ENCODE results near the gene SLC6A12.

- PRO-cap, 4 experiments = peak in 2 of 4 experiments; most common plus-strand start chr12:212585 (in 1)
- RAMPAGE, long total RNA, 4 experiments = no peak in any of the 4 experiments
Measured at GRCh38 chr12:212520-212772, 1.5 kb downstream of the SLC6A12 start.

GRCh38 chr12:213937-214494, at the start of gene SLC6A12:
SLC6A12 (minus strand) TSS chr12:214157.
- PRO-cap, 4 experiments = no peak in any of the 4 experiments
- RAMPAGE, long total RNA, 4 experiments = start-site peak on the minus strand in 2 of 4 experiments, at chr12:214032-214221 at its widest, 8 to 21 reads per replicate

- PRO-cap, 4 experiments = no peak in any of the 4 experiments
- RAMPAGE, long total RNA, 4 experiments = no peak in any of the 4 experiments
Measured at GRCh38 chr12:372110-372681, 16.9 kb downstream of the KDM5A start.

DNA sequence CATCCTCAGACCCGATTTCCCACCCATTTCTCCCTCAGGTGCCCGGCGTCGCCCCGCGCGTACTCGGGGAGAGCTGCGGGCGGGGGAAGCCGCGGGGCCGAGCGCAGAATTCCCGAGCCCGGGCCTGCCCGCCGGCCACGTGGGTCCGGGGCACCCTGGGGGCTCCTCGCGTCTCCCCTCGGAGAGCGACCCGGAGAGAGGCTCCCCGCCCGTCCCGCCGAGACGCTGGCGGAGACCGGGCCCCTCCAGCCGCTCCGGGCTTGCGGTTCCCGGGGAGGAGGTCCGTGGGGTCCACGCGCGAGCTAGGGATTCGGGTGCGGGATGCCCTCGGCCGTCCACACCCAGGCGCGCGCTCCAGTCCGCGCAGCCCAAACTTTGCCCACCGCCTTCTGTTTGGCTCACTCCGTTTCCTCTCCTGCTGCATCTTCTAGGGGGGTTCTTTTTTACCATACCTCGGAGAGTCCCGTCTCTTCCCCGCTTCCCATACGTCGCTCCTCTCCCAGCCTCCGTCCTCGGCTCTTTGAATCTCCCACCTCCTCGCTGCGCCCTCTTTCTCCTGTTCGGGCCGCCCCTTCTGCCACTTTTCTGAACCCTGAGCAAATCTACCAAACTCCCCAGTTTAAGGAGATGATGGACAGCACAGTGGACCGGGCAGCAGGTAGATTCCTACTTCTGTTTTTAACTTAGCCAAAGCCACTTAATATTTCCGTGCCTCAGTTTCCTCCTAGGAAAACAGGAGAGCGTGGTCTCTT, 1.1 kb downstream of the B4GALNT3 start:
- PRO-cap, 4 experiments = no peak in any of the 4 experiments
- RAMPAGE, long total RNA, 4 experiments = no peak in any of the 4 experiments

- PRO-cap, 4 experiments = no peak in any of the 4 experiments
- RAMPAGE, long total RNA, 4 experiments = no peak in any of the 4 experiments
Measured at GRCh38 chr12:484720-485214, 25.0 kb downstream of the B4GALNT3 start.

- PRO-cap, 4 experiments = no peak in any of the 4 experiments
- RAMPAGE, long total RNA, 4 experiments = no peak in any of the 4 experiments
Measured at GRCh38 chr12:501827-502678, 42.3 kb downstream of the B4GALNT3 start.

GRCh38 chr12:538999-539599, 79.4 kb downstream of the B4GALNT3 start:
- PRO-cap, 4 experiments = no peak in any of the 4 experiments
- RAMPAGE, long total RNA, 4 experiments = no peak in any of the 4 experiments

- PRO-cap, 4 experiments = no peak in any of the 4 experiments
- RAMPAGE, long total RNA, 4 experiments = no peak in any of the 4 experiments
Measured at GRCh38 chr12:550497-551150, 90.9 kb downstream of the B4GALNT3 start.

DNA sequence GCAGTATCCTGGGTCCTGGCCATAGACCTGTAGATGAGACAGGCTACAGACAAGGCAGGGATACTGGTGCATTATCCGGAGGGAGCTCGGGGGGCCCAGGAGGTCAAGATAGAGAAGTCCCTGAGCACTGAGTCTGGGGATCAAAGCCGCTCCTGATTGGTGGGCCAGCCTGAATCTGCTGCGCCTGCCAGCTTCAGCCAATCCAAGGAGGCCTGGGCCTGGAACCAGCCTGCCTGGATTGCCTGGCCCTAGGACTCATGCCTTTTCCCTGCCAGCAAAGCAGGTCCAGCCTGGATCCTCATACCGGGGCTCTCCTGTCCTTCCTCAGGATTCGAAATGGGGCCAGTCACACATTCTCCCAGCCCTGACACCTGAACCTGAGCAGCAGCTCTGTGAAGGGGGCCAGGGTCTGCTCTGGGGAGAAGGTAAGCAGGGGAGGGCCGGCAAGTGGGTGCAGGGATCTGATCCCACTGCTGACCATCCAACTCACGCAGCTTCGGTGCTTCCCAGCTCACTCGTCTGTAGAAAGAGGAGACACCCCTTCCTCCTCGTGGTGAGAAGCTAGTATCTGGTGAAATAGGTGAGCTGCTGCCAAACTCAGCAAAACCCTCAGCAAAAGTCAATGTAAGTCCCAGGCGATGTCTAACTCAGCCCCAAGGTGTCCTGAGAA, 81.9 kb downstream of the NINJ2 start:
- PRO-cap, 4 experiments = no peak in any of the 4 experiments
- RAMPAGE, long total RNA, 4 experiments = no peak in any of the 4 experiments

- PRO-cap, 4 experiments = peak in 3 of 4 experiments; most common plus-strand start chr12:753864 (in 1); most common minus-strand start chr12:753822 (in 1)
- RAMPAGE, long total RNA, 4 experiments = no peak in any of the 4 experiments
Measured at GRCh38 chr12:753795-754528, 1.6 kb downstream of the WNK1 start.

GRCh38 chr12:818137-818571, 65.8 kb downstream of the WNK1 start:
- PRO-cap, 4 experiments = no peak in any of the 4 experiments
- RAMPAGE, long total RNA, 4 experiments = no peak in any of the 4 experiments

DNA sequence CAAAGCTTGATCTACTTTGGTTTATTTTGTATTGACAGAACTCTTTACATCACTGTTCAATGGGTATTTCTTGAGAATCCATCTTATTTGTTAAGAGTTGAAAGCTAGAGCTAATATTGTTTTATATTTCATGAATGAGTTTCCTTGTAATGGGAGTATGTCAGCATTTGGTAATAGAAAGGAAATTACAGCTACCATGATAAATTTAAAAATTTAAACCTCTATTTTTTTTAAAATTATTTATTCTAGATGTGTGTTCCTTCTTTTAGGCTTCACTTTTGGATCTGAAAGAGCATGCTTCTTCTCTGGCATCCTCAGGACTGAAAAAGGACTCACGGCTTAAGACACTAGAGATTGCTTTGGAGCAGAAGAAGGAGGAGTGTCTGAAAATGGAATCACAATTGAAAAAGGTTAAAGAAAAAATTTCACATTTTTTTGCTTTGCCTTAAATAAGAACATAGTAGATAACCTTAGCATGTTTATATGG, 192.0 kb downstream of the ERC1 start:
- PRO-cap, 4 experiments = no peak in any of the 4 experiments
- RAMPAGE, long total RNA, 4 experiments = no peak in any of the 4 experiments

GRCh38 chr12:1289786-1290308, 298.8 kb downstream of the ERC1 start:
- PRO-cap, 4 experiments = no peak in any of the 4 experiments
- RAMPAGE, long total RNA, 4 experiments = no peak in any of the 4 experiments

GRCh38 chr12:1445881-1446292, 148.5 kb downstream of the FBXL14 start:
- PRO-cap, 4 experiments = no peak in any of the 4 experiments
- RAMPAGE, long total RNA, 4 experiments = no peak in any of the 4 experiments

- PRO-cap, 4 experiments = peak in 1 of 4 experiments; most common minus-strand start chr12:1591358 (in 1)
- RAMPAGE, long total RNA, 4 experiments = no peak in any of the 4 experiments
Measured at GRCh38 chr12:1591122-1591584, 3.2 kb downstream of the FBXL14 start.

- PRO-cap, 4 experiments = no peak in any of the 4 experiments
- RAMPAGE, long total RNA, 4 experiments = no peak in any of the 4 experiments
Measured at GRCh38 chr12:1592966-1593223, 1.5 kb downstream of the FBXL14 start.

DNA sequence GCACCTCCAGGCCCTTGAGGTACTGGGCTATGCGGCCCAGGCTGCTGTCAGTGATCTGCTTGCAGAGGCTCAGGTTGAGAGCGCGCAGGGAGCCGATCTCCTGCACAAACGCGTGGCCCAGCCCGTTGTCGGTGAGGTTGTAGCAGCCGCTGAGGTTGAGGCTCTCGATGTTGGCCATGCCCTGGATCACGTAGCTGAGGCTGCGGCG, 852 bp downstream of the FBXL14 start:
- PRO-cap, 4 experiments = peak in 3 of 4 experiments; most common minus-strand start position 112 of the sequence (in 2)
- RAMPAGE, long total RNA, 4 experiments = no peak in any of the 4 experiments

- PRO-cap, 4 experiments = peak in 1 of 4 experiments; most common plus-strand start chr12:1666889 (in 1)
- RAMPAGE, long total RNA, 4 experiments = no peak in any of the 4 experiments
Measured at GRCh38 chr12:1666585-1667403, 24.1 kb upstream of the ADIPOR2 start.

GRCh38 chr12:1760631-1761290, 59.6 kb upstream of the LRTM2 start:
- PRO-cap, 4 experiments = no peak in any of the 4 experiments
- RAMPAGE, long total RNA, 4 experiments = no peak in any of the 4 experiments

- PRO-cap, 4 experiments = no peak in any of the 4 experiments
- RAMPAGE, long total RNA, 4 experiments = no peak in any of the 4 experiments
Measured at GRCh38 chr12:1785881-1786573, 34.3 kb upstream of the LRTM2 start.

Data from spleen (tissue), 7 donors.